SJSA1 (cell line): ENCODE results near the gene CKLF.

GRCh38 chr16:57624130-57624601 lies 4.3 kb upstream of the ADGRG1 start:
- RAMPAGE, long total RNA = no peak

GRCh38 chr16:57669299-57669848 lies 1.3 kb downstream of the ADGRG3 start:
- RAMPAGE, long total RNA = no peak

DNA sequence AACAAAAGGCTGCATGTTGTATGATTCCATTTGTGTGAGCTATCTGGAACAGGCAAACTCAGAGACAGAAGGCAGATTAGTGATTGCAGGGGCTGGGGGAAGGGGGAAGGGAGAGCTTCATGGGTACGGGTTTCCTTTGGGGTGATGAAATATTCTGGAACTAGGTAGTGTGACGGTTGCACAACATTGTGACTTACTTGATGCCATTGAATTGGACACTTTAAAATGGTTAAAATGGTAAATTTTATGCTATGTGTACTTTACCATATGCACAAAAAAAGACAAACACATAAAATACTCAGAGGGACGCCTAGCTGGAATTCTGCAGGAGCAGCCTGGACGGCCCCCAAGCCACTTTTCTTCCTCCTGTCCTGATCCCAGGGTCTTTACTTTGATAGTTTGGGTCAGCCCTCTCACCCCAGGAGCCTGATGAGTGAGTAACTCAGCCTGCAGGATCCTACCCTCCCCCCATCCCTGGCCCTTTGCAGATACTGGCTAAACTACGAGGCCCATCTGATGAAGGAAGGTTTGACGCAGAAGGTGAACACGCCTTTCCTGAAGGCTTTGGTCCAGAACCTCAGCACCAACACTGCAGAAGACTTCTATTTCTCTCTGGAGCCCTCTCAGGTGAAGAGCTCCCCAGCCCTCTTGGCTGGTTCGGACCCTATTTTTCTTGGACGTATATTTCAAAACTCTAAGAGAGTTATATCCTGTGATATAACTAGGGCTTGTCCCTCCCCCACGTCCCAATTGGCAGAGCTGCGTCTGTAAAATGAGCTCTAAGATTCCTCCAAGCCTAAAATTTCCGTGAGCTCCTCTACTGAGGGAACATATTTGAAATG lies 7.8 kb downstream of the ADGRG3 start:
- RAMPAGE, long total RNA = no peak

DNA sequence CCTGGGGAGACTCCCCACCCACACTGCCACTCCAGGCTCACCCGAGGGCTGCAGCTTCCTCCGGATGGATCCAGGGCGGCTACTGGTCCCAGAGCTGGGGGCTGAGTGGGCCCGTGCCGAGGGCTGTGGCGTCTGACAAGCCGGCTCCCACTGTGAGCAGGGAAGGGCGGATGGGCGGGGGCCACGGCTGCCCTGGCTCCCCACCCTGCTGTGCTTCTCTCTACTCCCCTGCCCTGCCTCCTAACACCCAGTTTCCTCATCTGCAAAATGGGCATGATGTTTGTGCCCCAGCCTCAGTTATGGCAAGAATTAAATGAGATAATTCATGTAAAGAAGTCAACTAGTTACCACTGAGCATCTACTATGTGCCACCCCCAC lies 24.1 kb downstream of the KATNB1 start:
- RAMPAGE, long total RNA = no peak

GRCh38 chr16:58409325-58409844 lies 17.1 kb downstream of the GINS3 start:
- RAMPAGE, long total RNA = no peak

GRCh38 chr16:58414963-58415567 lies 22.8 kb downstream of the GINS3 start:
- RAMPAGE, long total RNA = no peak

GRCh38 chr16:58494958-58496190 lies 4.6 kb upstream of the NDRG4 start:
- RAMPAGE, long total RNA = no peak

DNA sequence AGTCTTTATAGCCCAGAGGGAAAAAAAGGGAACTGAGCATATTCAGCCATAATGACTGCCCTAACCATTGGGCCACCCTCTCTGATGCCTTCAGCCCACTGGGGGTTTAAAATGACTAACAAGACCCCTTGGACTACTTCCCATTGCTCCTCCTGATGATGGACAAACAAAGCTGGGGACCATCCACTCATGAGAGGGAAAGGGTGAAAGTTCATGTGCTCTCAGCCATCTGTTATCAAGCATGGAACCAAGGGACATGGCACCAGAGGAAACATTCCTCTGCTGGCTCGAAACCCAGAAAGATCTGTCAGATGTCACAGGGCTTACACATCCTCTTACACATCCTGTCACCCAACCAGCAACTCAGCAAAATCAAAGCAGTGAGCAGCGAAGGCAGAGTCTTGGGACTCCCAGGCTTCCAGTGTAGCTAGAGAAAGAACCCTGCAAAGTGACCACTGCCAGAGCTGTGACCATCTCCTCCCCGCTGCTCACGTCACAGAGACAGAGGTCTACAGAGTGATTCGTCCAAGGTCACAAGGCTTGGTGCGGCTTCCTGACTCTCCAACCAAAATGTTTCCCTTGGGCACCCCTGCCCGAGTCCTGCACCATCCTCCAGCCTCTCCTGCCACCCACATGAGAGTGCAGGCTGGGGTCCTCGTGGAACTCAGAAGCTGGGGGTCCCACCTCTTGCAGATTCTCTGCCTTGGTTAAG lies 1.2 kb downstream of the SLC38A7 start:
- RAMPAGE, long total RNA = no peak

DNA sequence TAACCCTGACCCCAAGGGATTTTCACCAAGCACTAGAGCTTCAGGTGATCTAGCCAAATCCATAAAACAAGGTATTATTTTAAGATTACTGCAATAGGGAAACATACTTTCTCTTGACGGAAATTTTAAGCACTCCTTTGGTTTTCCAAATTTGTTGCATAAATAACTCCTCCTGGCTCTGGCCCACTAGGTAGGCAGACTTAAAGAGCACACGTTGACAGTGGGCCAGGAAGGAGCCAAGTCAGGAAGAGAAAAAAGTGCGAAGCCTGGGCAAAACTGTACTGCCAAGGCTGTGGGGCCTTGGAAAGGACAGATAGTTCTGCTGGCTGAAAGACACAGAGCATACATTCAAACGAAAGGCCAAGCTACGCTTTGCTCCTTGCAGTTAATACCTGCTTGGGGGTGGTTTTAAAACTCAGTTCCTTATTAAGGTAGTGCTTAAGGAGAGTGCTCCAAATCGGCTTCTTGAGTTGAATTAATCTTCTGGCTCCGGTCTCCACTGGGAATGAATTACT lies 1.4 kb downstream of the GOT2 start:
- RAMPAGE, long total RNA = no peak

GRCh38 chr16:61491811-61492117 lies 544.5 kb downstream of the CDH8 start:
- RAMPAGE, long total RNA = no peak

DNA sequence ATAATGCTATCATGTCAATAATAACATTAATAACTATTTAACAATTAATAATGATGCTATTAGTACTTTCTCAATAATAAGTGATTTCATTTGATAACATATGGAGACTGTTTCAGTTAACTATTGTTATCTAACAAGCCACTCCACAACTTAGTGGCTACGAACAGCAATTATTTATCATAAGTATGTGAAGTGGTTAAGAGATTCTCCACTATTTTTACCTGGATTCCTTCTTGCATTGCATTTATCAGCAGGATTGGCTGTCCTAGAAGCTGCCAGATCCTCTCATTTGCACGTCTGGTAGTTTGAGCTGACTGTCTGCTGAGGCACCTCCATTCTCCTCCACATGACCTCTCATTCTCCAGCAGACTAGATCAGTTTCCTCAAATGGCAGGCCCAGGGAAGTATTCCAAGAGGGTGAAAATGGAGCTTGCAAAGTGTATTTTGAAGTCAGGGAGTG lies 870.2 kb downstream of the CDH11 start:
- RAMPAGE, long total RNA = no peak

DNA sequence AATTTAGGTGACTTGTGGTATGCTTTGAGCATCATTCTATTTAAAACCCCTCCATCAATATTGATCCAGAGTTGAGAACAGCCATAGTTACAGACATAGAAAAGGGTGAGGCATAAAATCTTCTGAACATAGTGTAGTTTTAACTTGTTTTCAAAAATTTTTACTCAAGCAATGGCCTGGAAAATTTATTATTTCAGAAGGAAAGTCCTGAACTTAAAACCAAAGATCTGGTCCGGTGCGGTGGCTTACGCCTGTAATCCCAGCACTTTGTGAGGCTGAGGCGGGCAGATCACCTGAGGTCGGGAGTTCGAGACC lies 66.0 kb upstream of the CDH11 start:
- RAMPAGE, long total RNA = no peak

GRCh38 chr16:65652151-65652404 lies 530.2 kb upstream of the CDH11 start:
- RAMPAGE, long total RNA = no peak

DNA sequence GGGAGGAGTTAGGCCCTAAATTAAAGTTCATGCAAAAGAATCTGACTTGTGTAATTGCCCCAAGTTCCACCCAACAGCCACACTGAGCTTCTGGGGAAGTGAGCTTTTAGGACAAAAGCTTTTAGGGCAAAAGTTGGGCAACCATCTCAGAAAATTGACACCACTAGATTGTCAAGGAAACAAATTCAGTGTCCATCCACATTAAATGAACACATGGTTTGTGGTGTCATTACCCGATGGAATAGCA lies 613.0 kb upstream of the CDH11 start:
- RAMPAGE, long total RNA = no peak

GRCh38 chr16:65855269-65855697 lies 511.2 kb upstream of the CDH5 start:
- RAMPAGE, long total RNA = no peak

DNA sequence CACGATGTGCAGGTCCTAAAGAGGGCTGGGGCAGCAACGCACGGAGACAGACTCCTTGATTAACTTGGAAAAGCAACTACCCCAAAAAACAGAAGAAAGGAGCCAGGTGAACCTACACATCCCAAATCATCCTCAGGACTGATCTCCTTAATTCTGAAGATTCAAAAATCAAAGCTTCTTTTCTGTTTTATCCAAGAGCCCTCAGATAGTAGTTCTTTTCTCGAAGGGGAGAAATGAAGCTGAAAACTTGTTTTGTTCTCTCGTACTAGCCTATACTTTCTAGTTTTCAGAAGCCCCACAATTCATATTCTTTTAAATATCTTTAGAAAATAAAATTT lies 223.7 kb upstream of the CDH5 start:
- RAMPAGE, long total RNA = no peak

- RAMPAGE, long total RNA = no peak
Observed at GRCh38 chr16:66359618-66360239, 6.8 kb upstream of the CDH5 start.

DNA sequence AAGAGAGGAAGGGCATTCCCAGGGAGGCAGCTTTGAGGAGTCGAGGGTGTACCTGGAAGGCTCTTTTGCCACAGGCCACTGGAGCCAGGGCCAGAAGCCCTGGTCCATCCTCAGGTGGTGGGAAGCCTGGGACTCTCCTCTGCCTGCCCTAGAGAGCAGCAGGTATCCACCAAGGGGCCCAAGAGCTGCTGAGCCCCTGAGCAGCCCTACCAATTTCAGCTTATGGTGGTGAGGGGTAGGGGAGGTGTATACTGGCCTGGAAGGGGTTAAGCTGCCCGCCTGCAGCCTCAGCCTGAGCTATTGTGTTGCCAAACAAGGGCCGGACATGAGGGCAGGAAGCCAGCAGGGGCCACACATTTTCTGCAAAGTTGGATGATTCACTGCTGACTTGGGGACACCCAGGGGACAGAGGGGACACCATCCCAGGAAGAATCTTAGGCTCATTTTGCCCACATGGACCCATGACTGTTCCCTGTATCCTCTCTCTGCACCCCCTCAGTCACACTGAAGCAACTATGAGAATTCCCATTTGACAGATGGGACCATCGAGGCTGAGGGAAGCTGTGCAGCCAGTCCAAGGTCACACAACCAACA lies 1.8 kb downstream of the CDH5 start:
- RAMPAGE, long total RNA = no peak

- RAMPAGE, long total RNA = no peak
Observed at GRCh38 chr16:66516687-66517394, 33.1 kb downstream of the TK2 start.

DNA sequence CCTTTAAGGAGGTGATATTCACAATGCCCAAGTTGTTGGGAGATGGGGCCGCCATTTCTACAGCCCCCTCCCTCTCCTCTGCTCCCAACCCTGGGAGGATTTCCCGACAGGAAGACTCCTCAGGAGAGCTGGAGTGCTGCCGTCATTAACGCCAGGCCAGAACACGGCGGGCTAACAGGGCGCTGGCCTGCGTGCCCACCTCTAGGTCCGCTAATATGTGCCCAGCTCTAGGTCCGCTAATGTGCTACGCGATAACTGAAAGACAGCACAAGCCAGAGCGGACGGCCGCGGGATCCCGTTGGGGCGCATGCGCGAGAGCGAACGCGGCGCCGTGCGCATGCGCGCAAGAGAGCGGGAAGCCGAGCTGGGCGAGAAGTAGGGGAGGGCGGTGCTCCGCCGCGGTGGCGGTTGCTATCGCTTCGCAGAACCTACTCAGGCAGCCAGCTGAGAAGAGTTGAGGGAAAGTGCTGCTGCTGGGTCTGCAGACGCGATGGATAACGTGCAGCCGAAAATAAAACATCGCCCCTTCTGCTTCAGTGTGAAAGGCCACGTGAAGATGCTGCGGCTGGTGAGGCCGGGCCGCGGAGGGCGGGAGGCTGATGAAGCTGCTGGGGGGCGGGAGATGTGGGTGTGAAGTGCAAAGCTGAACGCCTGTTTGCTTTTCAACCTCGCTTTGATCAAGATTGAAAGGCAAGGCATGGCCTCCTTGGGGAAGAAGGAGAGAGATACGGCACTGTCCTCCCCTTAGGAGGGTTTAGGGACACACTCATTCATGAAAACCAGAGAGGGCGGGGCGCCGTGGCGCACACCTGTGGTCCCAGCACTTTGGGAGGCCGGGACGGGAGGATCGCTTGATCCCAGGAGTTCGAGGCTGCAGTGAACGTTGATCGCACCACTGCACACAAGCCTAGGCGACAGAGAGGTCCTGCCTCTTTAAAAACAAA lies at the start of gene CKLF:
Gene CKLF, plus strand, starts transcription at position 351 of the 944 bp plus-strand sequence.
- RAMPAGE, long total RNA = start-site peak on the plus strand centred at position 383 of the sequence, 64 bp wide, 1,373 and 661 reads in 2 replicates